ENCODE measurements around a stretch of chr10.

DNA sequence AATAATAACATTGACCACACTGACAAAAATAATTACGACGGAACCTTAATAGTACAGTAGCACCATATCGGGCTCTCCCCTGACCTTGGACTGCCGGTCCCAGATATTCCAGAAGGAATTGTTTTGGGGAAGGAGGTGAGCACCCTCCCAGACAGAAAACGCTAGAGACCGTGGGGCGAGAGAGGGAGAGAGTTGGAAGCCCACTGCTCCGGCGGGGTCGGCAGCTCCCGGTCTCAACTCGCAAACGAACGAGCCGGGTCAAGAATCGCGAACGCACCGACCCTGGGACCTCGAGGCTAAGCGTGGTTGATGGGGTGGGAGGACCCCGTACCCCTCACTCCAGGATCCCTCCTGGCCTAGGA, 913 bp upstream of the EMX2 start:
- PRO-cap: bidirectional peak, plus-strand start at position 164 of the sequence, minus-strand start at position 160 of the sequence; bidirectional peak, plus-strand start outside the sequence, minus-strand start at position 245 of the sequence

- PRO-cap: no peak
Observed at GRCh38 chr10:118008966-118009375, 37.8 kb downstream of the RAB11FIP2 start.

DNA sequence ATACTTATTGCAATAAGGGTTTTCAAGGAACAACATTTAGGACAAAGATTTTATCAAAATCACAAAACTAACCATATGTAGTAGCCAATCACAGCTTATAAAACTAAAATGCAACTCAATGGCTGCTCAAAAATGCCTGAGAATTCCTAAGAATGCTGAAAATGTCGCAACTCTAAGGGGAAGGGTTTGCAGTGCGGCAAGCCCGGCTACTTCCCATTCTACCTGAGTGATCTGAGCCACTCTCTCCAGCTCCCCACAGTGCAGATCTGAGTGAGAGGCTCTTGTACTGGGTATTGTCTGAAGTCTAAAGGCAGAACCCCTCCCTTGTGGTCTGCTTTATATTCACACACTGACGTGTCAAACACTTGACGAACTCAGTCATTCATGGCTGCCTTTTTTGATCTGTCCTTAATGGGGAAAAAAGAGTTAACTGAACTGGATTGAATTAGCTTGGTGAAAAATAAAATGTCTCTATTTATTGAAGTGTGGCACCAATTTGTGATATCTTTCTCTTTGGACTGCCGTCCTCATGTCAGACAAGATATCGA, 28.8 kb downstream of the RAB11FIP2 start:
- PRO-cap: bidirectional peak, plus-strand start at position 216 of the sequence, minus-strand start at position 268 of the sequence; unidirectional peak, minus-strand start at position 310 of the sequence

DNA sequence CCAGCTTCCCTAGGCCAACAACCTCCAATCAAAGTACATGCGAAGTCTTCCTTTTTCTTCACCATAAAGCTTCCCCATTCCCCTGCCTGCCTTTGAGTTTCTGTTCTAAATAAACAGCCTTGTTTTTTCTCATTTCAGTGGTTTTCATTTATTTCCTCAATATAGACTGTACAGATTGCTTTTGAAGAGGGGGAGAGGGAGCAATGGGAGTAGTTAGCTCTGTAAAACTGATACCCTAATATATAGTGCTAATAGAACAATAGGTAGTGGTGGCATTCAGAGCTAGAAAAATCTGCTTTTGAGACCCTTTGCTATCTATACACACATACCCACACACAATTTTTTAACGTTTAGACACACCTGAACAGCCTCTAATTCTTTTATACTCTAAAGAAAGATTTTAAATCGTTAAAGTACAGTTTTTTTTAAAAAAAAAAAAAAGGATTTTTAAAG, 38.0 kb upstream of the CACUL1 start:
- PRO-cap: no peak

DNA sequence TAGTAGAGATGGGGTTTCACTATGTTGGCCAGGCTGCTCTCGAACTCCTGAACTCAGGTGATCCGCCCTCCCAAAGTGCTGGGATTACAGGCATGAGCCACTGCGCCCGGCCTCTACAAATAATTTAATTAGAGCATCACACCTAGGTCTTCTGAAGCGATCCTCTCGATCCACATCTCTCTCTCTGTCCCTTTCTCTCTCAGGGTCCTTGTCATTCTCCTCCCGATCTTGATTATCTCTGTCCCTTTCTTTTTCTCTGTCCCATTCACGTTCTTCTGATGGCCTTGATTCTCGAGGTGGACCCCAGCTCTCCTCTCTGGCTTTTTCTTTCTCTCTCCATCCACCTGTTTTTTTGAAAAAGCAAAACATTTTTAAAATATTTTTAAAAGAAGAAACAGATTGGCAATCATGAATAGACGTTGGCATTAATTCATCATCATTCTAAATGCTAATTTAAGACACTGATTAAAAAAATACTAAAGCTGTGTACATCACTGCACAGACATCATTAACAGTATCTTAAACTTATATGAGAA, 8.7 kb downstream of the NANOS1 start:
- PRO-cap: no peak

DNA sequence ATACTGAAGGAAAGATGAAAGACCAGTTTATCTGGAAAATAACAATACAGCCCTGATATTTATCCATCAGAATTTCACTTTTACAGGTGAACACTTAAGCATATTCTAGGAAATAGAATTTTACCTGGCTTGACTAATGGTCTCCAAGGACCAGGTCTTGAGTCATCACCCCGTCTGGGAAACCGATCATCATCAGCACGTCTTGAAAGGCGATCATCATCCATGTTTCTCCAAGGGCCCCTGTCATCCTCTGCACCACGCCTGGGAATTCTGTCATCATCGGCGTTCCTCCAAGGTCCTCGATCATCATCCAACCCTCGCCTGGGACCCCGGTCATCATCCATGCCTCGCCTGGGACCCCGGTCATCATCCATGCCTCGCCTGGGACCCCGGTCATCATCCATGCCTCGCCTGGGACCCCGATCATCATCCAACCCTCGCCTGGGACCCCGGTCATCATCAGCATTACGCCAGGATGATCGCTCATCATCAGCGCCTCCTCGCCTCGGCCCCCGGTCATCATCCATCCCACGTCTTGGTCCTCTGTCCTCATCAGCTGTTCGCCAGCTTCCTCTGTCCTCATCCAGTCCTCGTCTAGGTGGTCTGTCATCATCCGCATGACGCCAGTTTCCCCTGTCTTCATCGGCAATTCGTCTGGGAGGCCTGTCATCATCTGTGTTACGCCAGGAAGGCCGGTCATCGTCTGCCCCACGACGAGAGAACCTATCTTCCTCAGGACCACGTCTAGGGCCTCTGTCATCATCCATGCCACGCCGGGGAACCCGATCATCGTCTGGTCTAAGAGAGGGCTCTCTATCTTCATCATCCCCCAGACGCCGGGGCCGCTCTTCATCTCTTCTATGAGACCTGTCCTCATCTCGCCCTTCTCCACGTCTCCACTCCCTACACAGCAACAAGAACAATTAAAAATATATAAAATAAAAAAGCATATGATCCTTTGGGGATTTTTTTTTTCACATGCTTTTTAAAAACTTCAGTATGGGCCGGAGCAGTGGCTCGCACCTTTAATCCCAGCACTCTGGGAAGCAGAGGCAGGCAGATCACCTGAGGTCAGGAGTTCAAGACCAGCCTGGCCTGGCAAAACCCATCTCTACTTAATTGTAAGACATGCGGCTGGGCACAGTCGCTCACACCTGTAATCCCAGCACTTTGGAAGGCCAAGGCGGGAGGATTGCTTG, 12.8 kb downstream of the NANOS1 start:
- PRO-cap: no peak

DNA sequence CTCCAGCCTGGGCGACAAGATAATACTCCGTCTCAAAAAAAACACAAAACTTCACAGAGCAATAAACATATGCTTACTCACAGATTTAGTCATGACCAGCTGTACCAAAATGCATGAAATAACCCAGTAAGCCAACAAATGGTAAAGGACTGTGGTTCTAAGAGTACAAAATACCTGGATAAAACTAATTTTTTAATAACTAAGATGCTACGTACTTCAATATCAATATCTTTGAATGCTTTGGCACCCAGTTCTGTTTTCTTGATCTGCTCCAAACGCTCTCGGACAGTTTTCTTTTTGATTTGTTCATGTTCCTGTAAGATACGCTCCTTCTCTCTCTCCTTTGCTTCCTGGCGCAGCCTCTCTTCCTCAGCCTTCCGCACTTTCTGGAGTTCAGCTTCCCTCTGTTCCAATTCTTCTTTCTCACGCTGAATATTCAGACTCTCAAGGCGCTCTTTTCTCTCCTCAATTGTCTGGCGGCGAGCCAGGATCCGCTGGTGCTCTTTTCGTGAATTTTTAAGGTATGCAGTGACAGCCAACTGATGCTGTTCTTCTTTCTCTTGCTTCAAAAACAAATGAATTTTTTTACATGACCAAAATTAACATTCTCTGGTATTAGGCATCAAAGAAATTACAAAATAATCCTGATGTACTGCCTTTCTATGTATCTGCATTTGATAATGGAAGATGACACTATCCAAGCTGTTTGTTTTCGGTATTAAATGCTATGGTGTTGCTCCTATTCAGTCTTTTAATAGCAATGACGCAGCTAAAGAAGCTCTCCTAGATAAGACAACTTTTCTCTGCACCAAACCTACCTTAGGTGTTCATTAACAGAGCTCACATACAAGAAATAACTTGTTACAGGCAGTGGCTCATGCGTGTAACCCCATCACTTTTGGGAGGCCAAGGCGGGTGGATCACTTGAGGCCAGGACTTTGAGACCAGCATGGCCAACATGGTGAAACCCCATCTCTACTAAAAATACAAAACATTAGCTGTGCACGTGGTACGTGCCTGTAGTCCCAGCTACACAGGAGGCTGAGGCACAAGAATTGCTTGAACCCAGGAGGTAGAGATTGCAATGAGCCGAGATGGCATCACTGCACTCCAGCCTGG, 22.5 kb downstream of the EIF3A start:
- PRO-cap: no peak

- PRO-cap: no peak
Observed at GRCh38 chr10:119061647-119062288, 18.8 kb downstream of the EIF3A start.

GRCh38 chr10:119079609-119080582, 721 bp downstream of the EIF3A start:
- PRO-cap: bidirectional peak, plus-strand start at chr10:119080220, minus-strand start at chr10:119080097

- PRO-cap: no peak
Observed at GRCh38 chr10:119113723-119114427, 10.0 kb downstream of the DENND10 start.

DNA sequence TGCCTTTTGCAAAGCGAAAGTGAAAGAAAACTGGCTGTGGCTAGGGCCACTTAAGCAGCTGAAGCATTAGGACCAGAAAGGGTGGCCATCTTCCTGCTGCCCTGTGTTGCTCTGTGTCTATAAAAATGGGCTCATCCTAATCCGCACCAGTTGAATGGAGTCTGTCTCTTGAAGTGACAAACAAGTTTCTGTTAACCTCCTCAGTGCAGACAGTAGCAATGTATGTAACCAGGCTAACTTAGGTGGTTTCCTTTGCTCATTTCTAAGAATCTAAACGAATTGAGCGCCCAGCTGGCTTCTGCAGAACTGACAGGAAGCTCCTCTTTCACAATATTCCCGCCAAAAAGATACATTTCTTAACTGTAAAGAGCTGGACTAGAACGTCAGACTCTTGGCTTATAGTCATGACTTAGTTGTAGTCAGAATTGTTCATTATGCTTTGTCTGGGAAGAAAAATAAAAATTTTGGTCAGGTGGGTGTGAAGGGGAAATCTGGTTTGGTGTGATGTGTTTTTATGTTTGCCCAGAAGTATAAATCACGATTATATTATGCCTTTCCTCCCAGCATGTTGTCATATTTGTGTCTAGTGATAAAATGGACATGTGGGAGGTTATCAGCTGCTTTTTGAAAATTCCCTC, 28.0 kb downstream of the DENND10 start:
- PRO-cap: no peak

- PRO-cap: no peak
Observed at GRCh38 chr10:119211078-119211457, 3.7 kb downstream of the GRK5 start.

DNA sequence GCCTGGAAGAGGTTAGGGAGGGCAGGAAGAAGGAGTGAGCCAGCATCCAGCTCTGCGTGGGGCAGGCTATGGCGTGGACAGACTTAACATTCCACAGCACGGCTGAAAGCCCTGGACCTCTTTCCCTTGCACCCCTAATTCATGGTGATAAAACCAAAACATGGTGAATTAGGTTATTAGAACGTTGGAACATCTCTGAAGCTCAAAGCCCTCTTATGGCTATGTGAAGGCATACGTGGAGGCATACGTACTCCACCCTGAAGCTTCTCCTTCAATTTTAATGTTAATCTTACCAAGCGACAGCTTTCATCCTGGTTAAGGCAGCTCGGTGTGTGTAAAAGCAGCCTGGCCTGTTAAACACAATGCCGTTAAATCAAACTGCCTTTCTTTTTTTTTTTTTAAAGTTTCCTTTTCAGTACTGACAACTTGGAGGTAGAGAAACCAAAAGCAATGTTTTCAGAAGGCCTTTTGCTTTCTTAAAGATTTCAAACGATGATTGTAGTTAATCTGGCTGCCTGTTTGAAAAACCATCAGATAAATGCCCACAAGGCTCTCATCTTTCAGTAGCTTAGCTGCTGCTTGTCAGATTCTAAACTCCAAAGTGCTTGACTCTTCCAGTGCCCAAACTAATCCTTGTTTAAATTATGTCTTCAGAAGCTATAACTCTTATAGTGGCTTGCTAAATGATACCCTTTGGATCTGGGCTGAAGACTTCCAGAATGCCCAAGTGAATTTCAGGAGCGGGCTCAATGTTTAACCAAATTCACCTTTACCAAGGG, 4.6 kb downstream of the GRK5 start:
- PRO-cap: no peak

DNA sequence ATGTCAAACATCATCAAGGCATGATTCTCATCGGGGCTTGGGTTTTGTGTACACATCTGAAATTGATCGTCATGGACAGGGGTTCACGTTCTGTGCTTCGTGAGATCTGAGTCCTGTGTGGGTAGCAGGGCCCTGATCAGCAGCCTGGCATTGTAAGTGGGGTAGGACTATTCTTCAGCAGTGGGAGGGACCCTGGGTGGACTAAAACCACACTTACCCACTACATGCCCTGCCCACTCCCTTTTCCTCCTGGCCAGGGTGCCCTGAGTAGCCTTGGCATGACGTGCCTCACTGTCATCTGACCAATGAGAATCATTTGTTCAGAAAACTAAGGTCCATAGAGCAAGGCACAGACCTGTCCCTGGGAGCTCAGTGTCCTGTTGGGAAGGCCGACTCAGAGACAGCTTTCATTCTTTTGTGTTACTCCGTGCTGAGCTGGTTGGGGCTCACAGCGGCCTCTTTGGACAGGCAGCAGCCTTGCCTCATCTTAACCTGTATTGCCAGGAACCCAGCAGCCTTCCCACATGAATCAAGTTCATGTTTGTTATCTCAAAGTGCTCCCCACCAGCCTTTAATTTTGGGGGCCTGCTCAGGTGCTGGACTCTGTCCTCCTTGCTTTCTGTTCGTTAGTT, 57.3 kb downstream of the GRK5 start:
- PRO-cap: no peak

GRCh38 chr10:119284746-119285487, 77.5 kb downstream of the GRK5 start:
- PRO-cap: no peak

- PRO-cap: no peak
Observed at GRCh38 chr10:119286960-119287288, 79.6 kb downstream of the GRK5 start.

GRCh38 chr10:119413779-119414663, 128.5 kb downstream of the RGS10 start:
- PRO-cap: no peak

GRCh38 chr10:119517357-119518271, 24.9 kb downstream of the RGS10 start:
- PRO-cap: no peak

GRCh38 chr10:119581734-119582304, 14.9 kb downstream of the TIAL1 start:
- PRO-cap: no peak

DNA sequence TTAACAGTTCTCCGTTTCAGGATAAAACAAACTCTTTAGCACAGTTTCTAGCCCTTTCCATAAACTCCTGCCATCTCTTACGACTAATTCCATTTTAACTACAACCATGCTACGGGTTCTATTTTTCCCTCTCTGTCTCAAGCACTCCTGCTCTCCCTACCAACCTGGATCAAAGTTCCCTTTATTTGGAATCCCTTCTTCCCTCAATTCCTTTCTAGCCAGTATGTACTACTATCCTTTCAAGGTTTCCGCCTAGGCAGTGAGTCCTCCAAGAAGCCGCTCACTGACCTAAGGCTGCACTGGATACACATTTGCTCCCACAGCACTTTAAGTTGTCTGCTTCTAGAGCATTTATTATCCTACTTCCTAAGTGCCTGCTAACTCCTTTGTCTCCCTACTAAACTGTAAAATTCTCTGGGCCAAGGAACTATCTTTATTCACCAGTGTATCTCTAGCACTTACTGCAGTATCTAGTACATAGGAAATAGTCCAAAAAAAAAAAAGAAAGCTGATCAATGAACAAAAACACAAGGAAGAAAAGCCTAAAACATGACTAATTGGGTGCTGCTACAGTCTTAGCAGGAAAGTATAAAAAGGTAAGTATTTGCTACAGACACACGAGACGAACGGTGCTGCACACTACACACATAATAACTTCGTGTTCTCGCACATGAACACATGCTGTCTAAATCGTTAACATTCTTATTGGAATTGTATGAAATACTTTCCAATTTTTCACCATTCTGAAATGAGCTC, 9.4 kb downstream of the TIAL1 start:
- PRO-cap: no peak